ENCODE measurements around a stretch of chr20.

GRCh38 chr20:5128192-5128837 lies 1.5 kb downstream of the CDS2 start:
- RRBS, result no CpG with 5 or more reads among the region's 9 CpGs

DNA sequence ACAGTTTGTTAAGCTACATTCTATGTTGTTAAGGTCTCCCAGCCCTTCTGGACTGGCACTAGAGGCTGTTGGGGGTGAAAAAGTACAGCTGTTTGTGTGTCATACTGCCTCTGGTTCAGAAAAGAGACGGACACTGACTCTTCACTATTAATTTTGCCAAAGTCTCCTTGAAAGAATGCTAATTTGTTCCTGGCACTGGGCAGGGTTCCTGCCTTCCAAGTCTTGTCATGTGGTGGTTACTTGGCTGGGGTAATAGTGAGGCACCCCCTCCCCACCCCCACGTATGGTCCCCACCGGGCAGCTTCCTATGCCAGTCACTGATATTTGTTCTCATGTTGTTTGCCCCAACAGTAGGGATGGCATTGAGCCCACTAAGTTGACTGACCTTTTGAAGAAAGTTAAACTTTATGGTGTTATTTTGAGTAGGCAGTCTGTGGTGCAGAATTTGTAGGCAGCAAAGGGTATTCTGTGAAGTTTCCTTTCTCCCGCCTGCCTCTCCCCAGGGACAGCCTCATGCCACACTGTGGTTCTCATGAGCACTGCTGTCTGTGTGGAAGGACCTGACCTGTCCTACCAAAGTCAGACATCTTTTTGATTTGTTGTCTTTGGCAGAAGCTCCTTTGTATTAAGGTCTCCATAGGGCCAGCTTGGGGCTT lies 8.7 kb downstream of the CDS2 start:
- RRBS, result no CpG with 5 or more reads among the region's 4 CpGs

DNA sequence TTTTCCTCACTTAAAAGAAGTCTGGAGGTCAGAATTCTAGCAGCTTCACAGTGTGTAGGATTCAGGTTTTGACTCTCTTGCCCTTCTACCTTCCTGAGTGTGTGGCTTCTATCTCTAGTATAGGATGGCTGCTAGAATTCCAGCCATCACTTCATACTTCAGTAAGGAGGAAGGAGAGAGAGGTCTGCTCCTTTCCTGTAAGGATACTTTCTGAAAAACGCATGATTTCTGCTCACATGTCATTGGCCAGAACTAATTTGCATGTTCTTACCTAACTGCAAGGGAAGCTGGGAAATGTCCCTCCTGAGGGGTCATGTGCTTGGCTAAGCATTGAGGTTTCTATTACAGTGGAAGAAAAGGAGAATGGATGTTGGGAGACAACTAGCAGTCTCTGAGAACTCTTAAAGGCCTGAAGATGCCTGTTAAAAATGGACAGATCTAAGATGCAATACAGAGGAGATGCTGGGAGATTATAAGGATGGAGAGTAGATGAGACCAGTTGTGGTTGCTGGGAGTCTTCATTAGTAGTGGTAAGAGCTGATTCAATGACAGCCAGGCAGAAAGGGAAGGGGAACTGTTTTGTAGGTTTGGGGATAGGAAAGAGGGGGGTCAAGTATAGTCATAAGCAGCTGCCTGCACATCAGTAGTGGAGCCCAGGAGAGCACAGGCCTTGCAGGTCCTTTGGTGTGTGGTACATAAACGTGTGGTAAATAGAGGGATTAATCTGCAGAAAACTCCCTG lies 20.2 kb downstream of the CDS2 start:
- RRBS, result no CpG with 5 or more reads among the region's 2 CpGs

DNA sequence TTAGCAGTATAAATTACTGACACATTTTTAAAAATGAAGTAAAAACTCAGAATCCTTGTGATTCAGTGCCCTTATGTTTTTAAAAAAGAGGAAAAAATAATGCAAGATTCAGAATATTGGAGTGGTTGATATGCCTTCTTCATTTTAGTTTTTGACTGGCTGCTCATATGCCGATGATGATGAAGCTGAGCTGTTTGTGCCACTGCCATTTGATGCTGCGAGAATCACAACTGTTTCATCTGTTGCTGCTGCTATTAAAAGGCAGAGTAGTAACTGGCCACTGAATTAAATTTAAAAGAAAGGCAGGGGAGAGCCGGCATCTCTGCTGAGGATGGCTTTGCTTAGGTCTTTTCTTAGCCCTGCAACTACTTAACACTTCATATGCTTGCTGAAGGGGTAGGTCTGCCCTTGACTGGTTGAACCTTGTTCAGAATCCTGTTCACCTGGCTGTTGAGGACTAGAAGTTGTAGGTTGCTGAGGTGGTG lies 33.1 kb downstream of the CDS2 start:
- RRBS, result no CpG with 5 or more reads among the region's 3 CpGs

DNA sequence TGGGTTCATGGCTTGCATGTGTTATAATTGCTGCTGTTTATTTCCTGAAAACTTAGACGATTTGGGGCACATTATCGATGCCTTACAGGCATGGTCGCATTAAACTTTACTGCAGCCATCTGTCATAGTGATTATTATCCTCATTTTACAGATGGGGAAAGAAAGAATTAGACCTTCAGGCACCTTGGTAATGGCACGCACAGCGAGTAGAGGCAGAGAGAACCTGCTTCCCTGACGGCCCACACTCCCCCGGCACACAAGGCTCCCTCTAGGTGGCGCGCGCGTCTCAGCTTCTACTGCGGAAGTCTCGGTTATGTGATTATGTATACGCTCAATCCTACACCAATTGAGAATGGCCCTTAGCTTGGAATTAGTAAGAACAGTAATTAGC lies 81.3 kb downstream of the GPCPD1 start:
- RRBS, result no CpG with 5 or more reads among the region's 14 CpGs

- RRBS, result no CpG with 5 or more reads among the region's 2 CpGs
Observed at GRCh38 chr20:5540668-5541024, 70.2 kb downstream of the GPCPD1 start.

DNA sequence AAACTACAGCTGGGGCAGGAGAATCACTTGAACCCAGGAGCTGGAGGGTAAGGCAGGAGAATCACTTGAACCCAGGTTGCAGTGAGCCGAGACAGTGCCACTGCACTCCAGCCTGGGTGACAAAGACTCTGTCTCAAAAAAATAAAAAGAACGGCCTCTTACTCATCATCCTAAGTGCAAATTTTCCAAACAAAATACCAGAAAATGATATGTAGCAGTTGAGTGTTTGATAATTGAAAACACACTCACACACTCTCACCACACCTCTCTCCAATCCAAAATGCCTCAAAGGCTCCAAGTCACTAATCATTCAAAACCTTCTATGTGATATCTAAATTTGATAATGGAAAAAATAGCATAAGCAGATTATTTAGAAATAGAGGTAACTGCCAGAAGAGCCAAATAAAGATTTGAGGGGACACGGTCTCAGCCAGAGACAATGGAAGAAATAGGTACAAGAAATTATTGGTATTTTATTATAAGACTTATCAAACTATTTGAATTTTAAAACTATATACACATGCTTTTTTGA lies 59.1 kb downstream of the GPCPD1 start:
- RRBS, result no CpG with 5 or more reads among the region's 3 CpGs

- RRBS, result no CpG with 5 or more reads among the region's 2 CpGs
Observed at GRCh38 chr20:5780869-5781267, 30.7 kb downstream of the SHLD1 start.

GRCh38 chr20:5862954-5863255 lies 48.4 kb upstream of the CHGB start:
- RRBS, result no CpG with 5 or more reads among the region's 3 CpGs

- RRBS, result no CpG with 5 or more reads among the region's 11 CpGs
Observed at GRCh38 chr20:5863256-5864010, 47.9 kb upstream of the CHGB start.

DNA sequence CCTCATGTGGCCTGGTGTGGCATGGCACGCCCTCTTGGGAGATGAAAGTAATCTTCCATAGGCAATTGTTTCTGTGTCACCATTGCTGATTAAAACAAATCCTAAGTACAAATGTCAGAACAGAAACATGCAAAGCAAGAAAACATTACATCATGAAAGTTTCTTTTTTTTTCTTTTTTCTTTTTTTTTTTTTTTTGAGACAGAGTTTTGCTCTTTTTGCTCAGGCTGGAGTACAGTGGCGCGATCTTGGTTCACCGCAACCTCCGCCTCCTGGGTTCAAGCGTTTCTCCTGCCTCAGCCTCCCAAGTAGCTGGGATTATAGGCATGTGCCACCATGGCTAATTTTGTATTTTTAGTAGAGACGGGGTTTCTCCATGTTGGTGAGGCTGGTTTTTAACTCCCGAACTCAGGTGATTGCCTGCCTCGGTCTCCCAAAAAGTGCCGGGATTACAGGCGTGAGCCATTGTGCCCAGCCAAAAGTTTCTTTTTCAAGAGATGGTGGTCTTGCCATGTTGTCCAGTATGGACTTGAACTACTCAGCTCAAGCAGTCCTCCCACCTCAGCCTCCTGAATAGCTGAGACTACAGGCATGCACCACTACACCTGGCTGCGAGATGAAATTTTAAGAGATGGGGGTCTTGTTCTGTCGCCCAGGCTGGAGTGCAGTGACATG lies 8.8 kb upstream of the CRLS1 start:
- RRBS, result no CpG with 5 or more reads among the region's 13 CpGs

DNA sequence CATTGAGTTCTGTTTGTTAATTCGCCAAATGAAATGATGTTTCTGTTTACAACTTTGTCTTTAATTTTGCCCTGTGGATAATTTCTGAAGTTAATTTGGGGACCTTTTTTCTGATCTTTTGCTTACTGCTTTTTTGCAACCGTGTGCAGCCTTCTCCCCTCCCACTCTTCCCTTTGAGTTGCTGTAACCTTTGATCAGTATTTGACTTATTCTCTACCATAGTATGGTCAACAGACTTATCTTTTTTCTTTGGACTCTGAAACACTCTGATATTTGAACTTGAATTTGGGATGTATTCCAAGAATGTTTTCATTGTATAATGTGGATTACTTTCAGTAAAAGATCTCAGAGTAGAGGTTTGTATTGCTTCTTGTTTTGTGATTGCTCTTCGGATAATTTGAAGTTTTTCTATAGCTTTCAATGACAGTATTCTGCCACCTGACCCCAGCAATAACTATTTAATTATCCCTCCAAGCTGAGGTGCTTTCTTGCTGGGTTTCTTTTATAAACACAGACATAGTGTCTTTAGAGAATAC lies 1.7 kb downstream of the CRLS1 start:
- RRBS, result no CpG with 5 or more reads among the region's 3 CpGs

GRCh38 chr20:6022931-6023503 lies 17.1 kb downstream of the CRLS1 start:
- RRBS, result no CpG with 5 or more reads among the region's 1 CpG

GRCh38 chr20:6037177-6037894 lies 16.5 kb downstream of the LRRN4 start:
- RRBS, result no CpG with 5 or more reads among the region's 5 CpGs

GRCh38 chr20:6492436-6493048 lies 274.9 kb upstream of the BMP2 start:
- RRBS, result no CpG with 5 or more reads among the region's 5 CpGs

GRCh38 chr20:6623948-6624453 lies 143.5 kb upstream of the BMP2 start:
- RRBS, result no CpG with 5 or more reads among the region's 4 CpGs

DNA sequence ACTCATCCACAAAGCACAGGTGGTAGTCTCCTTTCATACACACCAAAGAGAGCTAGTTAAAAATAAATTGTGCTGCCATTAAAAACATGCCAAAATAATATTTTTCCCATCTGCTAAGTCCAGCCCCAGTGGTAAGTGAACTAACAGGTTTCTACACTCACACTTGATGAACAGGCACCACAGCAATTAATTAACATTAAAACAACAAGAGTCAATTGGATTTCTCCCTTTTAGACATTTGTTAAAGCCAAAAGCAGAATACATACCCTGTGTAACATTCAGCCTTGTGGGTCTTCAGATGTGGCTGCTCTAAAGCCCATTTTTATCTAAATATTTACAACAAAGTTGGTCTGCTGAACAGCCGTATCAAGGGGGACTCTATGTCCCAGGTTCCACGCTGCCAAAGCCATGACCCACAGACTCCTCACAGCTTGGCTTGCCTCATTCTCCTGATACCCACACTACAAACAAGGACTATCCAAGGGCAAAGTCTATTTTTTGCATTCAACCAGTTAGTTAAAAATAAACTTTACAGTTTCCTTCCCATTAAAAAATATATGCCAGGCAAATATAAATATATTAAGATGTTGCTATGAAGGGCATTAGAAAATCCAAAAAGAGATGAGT lies 490.5 kb downstream of the BMP2 start:
- RRBS, result no CpG with 5 or more reads among the region's 2 CpGs

DNA sequence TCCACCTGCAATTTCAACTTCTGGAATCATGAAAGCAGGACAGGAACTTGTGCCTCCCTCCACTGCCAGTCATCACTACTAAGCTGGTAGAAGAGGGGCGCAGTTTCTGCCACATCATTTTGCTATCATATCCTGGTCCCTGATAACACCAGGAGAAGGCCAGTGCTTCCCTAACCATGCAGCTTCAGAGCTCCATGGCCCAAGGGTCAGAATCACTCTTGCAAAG lies 240.9 kb downstream of the HAO1 start:
- RRBS, result no CpG with 5 or more reads among the region's 1 CpG

DNA sequence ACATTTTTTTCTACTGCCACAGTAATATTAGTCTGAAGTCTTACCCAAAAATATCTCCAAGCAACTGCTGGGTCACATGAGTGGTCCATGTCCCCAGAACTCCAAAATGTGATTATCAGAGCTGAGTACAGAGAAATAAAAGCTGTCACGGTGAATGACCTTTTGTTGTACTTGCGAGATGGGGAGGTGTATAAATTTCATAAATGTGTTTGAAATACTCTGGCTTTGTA lies 2.5 kb downstream of the HAO1 start:
- RRBS, result no CpG with 5 or more reads among the region's 2 CpGs